SUDHL5 (cell line): ENCODE results near the gene STX8.

- PRO-cap, result no peak
Measured at GRCh38 chr17:8148018-8148562, 4.1 kb downstream of the PER1 start.

DNA sequence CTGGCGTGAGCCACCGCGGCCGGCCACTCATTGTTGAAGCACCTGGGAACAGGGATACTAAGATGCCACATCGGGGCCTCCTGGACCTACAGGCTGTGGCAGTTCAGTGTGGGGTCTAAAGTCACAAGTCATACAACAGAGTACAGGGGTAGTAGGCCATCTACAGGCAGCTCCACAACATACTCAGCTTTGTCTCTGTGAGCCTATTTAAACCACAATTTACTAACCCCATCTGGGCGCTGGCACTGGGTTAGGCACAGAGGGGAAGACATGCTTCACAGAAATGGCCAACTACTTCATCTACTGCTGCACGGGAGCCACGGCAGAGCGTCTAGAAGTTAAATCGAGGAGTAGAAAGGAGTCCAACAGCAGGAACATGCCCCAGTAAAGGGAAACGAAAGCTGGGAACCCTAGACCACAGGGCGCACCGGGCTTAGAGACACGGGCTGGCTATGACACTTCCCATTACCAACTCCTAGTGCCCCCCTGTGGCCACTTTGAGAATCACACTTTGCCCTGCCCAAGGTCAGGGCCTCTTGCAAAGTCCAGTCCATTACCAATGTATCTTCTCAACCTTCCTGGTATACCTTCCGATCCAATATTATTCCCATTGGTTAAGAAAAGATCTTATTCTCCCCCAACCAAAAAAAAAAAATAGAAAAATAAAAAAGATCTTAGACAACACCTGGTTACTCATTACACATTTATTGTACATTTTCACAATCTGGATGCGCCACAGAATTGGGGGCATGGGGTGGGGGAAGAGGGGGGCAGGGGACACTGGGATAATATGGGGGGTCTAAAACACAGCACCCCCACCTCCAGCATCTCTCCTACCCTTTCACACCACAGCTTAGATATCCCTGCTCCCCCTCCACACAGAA, 4.0 kb downstream of the VAMP2 start:
- PRO-cap, result no peak

- PRO-cap, result no peak
Measured at GRCh38 chr17:8225894-8226983, 15.9 kb upstream of the AURKB start.

GRCh38 chr17:8420435-8421071, 15.1 kb upstream of the NDEL1 start:
- PRO-cap, result no peak

DNA sequence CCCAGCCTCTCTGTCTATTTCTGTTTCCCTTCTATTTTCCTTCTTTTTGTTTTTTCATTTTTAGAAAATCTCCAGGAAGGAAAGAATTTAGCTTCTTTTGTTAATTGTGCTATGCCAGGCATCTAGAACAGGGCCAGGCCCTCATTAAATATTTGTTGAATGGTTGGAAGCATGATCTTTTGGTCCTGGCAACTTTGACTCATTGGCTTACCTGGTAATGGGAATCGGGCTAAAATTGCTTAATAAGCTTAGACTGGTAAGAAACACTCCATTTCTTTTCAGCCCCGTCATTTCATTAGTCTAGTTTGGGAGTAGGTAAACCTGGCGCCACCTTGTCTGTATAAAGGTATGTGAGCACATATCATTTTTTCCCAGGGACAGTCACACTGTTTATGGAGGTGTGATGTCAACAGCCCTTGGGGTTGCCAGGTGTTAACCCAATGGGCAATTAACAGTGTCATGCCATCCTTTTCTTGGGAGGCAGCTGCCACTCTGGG, 9.6 kb upstream of the NDEL1 start:
- PRO-cap, result no peak

DNA sequence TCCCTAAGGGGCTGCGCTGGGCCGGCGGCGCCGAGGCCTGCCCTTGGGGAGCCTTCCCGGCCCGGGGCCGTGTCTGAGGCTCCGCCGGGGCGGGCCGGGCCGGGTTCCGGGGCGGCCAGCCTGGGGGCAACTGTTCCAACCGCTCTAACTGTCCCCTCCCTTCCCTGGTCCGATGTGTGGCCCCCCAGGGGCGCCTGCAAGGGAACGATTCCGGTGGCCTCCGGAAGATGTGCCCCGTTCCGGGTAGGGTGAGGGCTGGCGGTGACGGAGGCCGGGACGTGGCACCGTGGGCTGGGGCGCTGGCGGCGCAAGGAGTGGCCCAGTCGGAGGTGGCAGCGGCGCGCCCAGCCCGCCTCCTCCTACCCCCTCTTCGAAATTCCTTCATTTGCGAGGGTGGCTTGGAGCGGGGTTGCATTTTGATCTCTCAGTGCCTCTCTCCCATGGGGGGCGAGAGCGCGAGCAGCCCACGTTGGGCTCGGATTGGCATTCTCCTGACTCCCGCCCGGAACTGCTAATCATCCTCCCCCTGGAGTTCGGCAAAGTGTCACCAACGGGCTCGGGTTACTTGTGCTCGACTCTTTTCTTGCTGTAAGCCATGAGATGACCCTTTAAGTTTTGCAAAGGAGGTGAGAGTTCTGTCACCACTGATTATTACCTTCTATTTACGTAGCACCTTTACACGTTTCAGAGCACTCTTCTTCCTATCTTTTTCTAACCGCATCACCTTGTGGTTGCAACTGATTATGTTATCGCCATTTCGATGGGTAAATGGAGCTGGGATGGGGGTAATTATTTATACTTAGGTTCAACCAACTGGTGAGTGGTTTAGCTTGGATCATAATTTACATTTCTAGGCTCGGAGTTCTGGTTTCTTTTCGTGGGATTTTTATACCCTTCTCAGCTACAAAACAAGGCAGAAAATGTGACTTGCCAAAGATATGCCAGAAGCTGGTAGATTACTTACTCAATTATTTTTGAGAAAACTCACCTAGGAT, 682 bp downstream of the NDEL1 start:
- PRO-cap, result bidirectional peak, plus-strand start at position 322 of the sequence, minus-strand start at position 176 of the sequence

- PRO-cap, result no peak
Measured at GRCh38 chr17:8446714-8447039, 11.0 kb downstream of the NDEL1 start.

DNA sequence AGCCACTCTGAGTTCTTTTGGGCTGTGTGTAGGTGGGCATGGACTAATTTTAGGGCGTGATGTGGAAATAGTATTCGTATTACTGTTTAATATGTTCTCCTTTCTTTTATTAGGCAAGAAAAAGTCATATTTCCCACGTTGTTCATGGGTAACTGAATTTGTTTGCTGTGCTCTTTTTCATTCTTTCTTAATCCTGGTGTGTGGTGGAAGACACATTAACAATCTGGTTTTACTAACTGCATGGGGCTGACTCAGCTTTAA, 27.5 kb downstream of the NDEL1 start:
- PRO-cap, result no peak

GRCh38 chr17:8479166-8479677, 43.5 kb downstream of the NDEL1 start:
- PRO-cap, result no peak

GRCh38 chr17:8487331-8487745, 51.7 kb downstream of the NDEL1 start:
- PRO-cap, result no peak

- PRO-cap, result no peak
Measured at GRCh38 chr17:8631861-8632424, 1.4 kb upstream of the MYH10 start.

- PRO-cap, result no peak
Measured at GRCh38 chr17:8895203-8895934, 27.9 kb upstream of the PIK3R6 start.

DNA sequence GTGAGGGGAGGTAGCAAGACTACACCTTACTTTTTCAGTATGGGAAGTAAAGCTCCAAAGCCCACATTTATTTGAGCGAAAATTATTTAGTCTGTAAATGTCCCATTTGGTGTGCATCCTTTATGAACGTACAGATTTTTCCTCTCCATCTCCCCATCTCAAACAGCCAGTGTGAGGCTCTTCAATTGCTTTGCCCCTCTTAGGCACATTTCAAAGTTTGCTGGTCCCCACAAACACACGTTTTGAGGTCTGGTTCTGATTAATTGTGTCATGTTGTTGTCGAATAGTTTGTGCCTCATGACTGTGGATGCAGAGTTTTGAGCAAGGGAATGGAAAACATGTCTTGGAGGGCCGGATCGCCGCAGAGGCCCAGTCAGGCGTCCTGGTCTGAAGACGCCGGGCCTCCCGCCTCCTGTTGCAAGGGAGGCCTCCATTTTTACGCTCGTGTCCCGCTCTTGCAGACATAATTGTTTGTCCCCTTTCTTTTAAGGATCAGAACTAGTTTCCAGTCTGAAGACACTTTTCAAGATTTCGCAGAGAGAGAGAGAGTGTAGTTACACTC, 3.1 kb downstream of the NTN1 start:
- PRO-cap, result no peak

DNA sequence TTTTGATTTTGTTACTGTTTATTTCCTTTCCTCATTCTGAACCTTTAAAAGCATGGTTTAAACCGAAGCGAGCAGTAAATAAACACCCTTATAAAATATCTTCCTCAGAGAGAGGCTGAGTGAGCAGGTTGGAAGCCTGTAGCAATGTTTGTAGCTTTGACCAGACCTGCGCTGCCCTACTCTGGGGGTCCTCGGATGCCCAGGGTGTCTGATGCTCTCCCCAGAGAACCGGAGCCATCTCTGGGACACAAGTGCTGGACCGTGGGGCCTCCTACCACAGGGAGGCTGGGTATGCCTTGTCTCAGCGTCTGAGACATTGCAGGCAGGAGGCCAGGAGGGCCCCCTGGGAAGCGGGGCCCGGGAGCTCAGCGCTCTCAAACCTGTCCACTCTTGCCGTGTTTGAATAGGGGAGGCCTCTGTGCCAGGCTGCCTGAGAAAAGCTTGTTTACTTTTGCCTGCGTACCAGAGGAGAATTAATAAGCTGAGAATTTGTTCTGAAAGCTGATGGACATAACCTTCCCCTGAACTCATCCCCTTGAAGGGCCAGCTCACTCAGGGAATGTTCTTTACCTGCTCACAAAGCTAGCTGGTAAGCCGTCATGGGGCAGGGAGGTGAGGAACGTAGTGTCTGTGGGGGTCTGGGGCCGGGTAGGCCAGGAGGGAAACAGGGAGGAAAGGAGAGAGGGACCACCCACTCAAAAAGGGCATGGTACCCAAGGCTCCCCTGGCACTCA, 163.8 kb downstream of the NTN1 start:
- PRO-cap, result no peak

DNA sequence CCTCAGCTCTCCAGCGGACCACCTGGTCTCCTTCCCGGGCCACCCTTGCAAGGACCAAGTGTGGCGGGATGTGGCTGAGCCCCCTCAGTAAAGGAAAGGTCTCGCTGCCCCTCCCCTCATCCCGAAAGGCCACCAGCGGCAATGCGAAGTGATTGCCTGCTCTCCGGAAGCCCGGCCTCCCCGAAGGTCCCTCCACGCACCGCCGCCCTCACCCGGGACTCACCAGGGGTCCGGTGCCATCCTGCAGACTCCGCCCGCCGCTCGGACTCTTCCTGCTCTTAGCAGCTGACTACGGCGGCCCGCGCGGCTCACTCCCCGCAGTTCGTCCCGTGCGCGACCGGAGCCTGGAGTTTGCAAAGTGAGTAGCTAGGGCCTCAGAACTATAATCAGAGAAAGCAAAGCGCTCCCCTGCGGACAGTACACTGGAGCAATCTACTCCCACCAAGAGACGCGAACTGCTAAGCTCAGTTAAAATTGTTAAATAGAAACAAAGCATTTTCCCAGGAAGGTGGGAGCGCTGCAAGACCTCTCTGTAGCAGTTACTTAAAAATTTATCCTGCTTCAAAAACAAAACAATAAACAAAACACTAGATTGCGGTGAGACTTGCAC, at the start of gene STX8:
STX8 (minus strand) TSS at position 252 of the 610 bp plus-strand sequence.
- PRO-cap, result unidirectional peak, minus-strand start at position 212 of the sequence

DNA sequence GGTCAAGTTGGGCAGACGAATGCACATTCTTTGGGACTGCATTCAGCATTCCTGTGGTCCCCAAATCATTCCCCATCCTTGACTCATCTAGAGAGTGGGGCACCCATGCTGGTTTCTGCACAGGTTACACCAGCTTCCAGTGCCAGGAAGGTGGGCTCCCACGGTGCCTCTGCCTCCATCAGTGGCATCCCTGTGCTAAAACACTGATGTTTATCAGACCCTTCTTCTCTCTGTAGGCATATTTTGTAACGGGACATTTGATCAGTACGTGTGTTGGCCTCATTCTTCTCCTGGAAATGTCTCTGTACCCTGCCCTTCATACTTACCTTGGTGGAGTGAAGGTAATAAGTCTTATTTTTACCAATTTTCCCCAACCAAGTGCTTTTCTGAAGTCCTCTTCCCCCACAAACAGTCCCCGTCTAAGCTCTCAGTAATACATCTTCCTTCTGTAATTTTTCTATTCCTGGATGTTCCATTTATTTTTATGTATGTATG, 10.5 kb downstream of the GLP2R start:
- PRO-cap, result no peak

DNA sequence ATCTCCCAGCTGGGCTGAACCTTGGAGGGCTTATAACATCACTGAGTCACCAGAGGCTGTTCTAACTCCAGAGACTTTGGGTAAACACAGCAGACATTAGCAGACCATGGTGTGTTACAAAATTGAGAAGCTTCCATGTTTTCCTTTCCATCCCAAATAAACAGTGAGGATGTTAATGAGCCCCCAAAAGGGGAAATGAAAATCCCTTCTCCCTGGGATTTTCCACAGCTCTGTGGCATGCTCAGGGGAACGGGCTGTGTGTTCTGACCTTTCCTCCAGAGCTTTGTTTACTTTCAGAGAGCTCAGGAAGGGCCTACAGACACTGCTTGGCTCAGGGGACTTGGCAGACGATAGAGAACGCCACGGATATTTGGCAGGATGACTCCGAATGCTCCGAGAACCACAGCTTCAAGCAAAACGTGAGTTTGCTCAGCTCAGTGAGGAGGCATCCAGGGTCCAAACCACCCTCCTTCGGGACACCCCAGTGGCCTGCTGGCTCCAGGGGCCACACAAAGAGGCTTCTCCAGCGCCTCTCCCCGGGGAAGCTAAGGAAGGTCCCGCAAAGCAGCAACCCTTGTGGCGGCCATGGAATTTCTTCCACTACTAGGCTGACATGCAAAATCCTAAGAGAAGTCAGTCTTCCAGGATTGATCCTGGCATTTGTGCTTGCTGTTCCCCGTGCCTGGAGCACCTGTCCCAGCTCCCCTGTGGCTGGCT, 16.6 kb downstream of the GLP2R start:
- PRO-cap, result no peak

DNA sequence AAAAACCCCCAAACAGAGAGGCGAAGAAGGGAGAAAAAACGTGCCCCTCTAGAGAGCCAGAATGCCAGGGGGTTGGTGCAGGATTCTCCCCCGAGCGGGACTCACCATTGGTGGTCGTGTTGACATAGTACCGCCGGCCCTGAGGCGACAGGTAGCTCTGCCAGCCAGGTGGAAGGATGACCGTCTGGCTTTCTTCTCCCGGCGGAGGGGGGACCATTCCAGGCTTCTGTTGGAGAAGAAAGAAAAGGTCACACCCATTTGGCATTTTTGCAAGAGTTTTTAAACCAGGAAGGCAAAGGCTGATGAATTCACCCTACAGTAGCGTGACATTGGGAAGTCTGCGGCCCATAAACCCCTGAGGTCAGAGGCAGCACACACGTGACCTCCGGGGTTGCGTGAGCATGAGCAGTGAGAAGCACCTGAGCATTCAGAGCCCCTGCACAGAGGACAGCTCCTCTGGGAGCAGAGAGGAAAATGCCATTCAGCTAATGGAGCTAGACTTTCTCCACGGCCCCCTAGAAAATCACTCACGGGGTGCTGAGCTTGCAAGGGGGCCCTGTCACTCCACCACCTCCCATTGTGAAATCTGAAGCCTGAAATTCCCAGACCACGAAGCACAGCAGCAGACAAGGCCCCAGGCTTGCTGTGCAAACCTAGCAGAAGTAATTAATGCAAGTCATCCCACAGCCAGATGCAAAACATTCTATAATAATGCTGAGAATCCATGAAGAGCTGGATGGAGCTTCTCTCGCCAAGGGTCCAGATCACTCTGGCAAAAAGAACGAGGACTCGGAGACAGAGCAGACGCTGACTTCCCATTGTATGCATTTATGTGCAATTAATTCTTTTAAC, 114.8 kb upstream of the RCVRN start:
- PRO-cap, result no peak

DNA sequence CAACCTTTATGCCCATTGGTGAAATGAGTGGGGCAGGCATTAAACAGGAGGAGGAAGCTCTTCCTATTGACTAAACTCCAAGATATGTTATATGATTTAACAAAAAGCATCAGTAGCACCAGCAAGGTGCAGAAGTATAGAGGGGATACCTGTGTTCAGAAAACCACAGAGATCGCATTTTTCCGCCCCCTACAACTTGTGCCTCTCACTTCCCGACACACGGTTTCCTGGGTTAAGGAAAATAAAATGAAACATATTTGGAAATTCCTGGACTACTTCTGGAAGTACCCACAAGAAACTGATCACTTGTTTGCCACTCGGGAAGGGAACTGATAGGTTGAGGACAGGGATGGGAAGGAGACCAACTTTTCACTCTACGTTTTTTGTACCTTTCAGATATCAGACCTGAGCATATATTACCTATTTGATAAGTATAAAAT, 85.0 kb downstream of the GAS7 start:
- PRO-cap, result no peak

DNA sequence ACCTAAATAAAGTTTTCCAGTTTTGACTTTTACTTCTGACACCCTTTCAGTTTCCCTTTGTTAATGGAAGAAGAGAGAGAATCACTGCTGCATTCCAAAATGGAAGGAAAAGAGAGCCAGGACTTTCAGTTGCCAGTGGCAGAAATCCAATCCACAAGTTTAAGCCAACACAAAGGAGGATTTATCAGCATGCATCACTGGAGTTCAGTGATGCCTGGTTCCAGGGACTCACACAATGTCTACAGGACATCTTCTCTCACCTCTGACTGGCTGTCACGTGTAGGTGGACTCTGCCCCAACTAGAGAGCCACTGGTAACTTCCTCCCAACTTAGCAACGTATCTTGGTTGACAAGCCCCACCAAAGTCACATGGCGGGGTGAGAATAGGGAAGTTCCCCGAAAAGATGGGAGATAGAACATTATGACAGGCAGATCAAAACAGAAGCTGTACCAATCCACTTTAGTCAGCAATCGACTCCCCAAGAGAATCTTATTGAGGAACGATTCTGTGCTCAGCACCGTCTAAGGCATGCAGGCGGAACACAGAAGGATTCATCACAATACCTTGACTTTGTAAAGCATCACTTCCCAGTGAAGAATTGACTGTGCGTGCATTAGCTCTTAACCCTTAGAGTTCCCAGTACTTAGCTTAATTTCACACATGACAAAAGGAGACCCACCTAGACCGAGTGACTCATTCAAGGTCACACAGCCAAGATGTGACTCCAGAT, 46.4 kb downstream of the GAS7 start:
- PRO-cap, result no peak